Glomerular endothelial cell (primary cell): ENCODE measurements around a stretch of chr4.

DNA sequence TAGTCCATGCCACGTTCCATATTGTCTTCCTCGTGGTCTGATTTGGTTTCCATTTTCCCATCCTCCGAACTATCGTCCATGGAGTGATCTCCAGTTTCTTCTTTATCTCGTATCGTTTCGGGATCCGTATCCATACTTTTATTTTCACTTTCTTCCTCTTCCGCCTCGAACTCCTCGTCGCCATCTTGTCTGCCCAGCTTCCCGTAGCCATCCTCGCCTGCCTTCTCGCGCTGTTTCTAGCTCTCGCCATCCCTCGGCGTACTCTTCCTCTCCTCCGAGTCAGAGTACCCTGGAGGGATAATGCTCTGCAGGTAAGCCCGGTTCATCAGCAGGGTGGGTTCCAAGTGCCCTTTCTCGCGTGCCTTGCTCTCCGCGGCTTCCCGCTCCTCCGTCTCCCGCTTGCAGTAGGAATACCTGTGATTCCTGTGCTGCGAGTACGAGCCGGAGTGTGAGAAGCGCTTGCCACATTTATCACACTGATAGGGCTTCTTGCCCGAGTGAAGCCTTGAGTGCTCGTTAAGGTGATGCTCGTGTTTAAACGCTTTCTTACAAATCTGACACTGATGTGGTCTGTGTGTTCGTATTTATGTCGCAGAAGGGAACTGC lies 134.5 kb upstream of the TAPT1 start:
- RAMPAGE, long total RNA, result no peak

- RAMPAGE, long total RNA, result no peak
Measured at GRCh38 chr4:16745847-16746388, 152.5 kb downstream of the LDB2 start.

DNA sequence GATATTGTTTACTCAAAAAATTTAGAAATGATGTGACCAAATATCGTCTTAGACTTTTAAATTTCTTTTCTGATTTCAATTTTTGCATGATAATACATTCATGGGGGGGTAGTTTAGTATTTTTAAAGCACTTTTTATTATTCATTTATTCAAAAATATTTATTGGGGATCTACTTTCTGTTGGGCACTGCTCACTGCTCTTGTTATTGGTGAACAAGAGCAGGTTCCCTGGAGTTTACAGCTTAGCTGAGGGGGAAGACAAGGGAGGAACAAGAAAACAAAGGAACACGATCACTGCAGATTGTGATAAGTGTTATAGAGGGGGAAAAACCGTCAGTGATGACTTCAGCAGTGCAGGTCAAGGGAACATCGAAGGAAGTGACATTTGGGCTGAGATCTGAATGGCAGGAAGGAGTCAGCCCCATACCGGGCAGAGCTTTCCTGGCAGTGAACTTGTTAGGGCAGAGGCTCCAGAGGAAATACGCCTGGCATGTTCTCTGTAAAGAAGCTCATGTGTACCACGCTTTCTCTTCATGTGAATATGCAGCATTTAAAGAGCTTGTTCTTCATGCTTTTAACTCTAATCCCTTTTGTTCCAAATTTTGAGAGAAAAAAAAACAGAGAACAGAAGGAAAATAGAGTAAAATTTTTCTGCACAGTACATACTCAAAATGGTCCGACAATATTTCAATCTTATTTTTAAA lies 78.1 kb downstream of the LDB2 start:
- RAMPAGE, long total RNA, result no peak

GRCh38 chr4:17559335-17559820 lies 17.6 kb upstream of the LAP3 start:
- RAMPAGE, long total RNA, result no peak

GRCh38 chr4:17629963-17630664 lies 15.7 kb downstream of the MED28 start:
- RAMPAGE, long total RNA, result no peak

DNA sequence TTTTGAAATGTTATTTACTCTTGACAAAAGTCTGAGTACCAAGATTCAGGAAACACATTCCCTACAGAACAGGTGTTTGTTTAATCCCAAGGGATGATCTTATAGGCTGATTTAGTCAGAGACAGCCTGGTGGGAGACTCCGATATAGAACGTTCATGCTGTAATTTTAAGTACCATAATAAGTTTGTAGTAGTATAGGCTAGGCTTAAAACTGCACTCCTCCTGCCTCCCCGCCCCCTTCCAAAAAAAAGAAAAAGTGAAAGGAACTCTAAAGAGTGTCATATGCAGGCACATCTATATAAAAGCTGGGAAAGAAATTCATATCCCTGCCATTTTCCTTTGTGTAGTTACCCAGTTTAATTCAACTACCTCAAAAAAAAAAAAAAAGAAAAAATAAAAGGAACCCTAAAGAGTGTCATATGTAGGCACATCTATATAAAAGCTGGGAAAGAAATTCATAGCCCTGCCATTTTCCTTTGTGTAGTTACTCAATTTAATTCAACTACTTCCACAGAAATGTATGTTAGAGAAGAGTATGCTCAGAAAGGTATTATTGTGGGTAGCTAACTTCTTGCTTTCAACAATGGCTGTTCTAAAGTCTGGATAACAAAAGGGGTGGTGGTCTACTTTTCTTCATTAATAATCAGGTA lies 8.2 kb downstream of the DCAF16 start:
- RAMPAGE, long total RNA, result no peak

- RAMPAGE, long total RNA, result no peak
Measured at GRCh38 chr4:17811104-17812128, 637 bp downstream of the NCAPG start.

DNA sequence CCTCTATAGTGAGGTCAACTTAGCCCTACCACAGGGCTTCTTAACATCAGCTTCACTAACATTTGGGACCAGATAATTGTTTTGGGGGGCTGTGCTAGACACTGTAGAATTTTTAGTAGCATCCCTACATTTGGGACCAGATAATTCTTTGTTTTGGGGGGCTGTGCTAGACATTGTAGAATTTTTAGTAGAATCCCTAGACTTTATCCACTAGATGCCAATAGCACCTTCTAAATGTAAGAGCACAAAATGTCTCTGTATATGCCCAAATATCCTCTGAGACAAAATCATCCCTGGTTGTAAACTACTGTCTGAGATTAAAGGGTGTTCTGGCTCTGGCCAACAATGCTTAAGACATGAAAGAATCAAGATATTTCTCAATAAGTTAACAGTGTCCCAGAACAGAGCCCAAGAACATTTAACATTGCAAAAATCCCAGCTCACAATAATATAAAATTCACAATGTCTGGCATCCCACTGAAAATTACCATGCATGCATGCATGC lies 46.8 kb downstream of the NCAPG start:
- RAMPAGE, long total RNA, result no peak

DNA sequence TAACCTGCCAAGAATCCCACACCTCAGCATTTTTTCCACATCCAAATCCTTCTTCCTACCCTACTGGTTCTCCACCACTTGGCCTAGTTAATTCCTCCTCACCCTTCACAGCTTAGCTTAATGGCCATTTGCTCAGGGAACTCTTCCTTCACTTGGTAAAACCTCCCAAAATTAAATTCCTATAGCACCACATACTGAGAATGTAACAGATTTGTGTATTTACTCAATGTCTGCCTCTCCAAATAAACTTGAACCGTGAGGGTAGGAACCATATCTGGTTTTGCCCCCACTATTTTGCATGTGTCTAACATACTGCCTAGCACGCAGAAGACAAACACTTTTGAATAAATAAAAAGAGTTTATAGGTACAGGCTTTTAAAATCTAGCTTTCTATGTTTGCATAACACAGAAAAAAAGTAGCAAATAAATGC lies 55.4 kb downstream of the NCAPG start:
- RAMPAGE, long total RNA, result no peak

DNA sequence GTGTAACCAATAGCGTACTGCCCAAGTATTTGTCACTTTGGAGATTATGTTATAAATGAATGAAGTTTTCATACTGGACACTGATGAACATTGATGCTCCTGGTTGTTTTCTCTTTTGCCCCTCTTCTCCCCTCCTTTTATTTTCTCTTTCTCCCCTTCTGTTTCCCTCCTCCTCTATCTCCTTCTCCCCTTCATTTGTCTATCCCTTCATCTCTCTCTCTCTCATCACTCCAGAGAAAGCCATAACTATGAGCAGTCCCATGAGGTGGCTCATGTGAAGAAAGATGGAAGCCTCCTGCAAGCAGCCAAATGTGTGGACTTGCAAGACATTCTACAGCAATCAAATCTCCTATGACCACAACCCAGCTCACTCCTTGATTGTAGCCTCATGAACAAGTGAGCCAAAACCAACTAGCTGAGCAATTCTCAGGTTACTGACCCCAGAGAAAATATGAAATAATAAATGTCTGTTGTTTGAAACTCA lies 104.2 kb downstream of the NCAPG start:
- RAMPAGE, long total RNA, result no peak

DNA sequence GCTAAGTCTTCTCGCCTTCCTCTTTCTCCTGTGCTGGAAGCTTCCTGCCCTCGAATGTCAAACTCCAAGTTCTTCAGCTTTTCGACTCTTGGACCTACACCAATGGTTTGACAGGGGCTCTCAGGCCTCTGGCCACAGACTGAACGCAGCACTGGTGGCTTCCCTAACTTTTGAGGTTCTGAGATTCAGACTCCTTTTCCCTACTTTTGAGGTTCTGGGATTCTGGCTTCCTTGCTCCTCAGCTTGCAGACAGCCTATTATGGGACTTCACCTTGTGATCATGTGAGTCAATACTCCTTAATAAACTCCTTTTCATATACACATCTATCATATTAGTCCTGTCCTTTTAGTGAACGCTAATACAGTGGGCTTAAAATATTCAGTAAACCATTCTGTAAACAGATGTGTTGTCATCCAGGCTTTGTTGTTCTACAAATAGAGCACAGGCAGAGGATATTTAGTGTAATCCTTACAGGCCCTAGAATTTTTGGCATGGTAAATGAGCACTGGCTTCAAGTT lies 95.1 kb downstream of the LCORL start:
- RAMPAGE, long total RNA, result no peak

DNA sequence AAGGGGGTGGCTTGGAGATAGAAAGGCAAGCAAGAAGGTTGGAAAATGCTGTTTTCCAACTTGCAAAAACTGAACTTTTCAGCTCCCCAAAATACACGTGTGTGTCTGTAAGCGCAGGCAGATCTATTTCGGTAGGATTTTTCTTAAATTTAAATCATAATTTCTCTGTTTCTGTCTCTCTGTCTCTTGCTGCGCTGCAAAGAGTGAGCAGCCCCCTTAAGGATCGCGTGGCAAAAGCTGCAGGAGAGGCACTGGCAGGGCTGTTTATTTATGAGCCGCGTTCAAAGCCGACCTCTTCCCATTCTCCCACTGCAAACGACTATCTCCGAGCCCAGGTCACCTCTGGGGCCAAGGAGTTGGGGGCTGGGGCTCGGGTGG lies 433 bp upstream of the SLIT2 start:
- RAMPAGE, long total RNA, result no peak

DNA sequence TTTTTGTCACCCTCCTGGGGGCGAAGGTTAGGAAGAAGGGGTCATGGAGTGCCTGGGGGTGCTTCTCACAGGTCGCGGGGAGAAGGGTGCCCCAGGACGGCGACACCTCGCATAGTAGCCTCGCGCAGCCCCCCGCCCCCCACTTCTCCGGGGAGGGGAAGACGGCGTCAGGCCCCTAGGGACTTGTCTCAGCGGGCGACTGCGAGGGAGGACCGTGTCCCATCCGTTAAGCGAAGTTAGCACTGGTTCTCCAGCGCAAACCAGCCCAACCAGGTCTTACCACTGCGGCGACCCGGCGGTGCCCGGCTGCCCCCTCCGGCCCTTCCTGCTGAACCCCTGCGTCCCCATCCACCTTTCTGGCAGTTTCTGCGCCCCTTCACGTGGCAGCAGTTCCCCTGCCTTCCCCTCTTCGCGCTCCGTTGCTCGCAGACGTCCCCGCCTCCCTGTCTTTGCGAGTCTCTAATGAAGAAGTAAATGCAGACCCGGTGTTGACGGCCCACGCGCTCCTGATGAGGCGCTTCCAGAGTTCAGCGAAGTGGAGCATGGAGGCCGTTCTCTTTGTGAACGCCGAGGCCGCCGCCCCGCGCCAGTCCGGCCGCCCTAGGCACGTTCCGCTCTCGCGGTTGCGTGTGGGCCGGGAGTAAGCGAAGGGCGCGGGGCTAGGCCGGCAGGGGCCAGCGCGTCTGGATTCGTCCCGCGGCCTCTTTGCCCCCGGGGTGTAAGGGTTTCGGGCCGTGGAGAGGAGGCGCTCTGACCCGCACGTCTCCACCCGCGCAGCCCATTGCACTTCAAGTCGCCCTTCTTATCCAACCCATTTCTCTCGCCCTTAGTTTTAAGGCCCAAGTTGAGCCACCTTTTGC lies 3.0 kb downstream of the SLIT2 start:
- RAMPAGE, long total RNA, result no peak

GRCh38 chr4:20589266-20589753 lies 110.9 kb upstream of the PACRGL start:
- RAMPAGE, long total RNA, result no peak

DNA sequence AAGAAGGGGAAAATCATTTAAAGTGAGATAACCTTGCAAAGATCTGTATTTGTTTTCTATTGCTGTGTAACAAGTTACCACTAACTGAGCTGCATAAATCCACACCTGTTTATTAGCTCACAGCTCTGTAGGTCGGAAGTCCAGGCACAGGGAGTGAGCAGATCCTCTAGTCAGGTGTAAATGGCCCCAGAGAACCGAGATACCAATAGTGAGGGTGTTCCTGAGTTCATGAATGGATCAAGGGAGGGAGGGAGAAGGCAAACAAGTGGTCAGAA lies 25.2 kb downstream of the ADGRA3 start:
- RAMPAGE, long total RNA, result no peak

DNA sequence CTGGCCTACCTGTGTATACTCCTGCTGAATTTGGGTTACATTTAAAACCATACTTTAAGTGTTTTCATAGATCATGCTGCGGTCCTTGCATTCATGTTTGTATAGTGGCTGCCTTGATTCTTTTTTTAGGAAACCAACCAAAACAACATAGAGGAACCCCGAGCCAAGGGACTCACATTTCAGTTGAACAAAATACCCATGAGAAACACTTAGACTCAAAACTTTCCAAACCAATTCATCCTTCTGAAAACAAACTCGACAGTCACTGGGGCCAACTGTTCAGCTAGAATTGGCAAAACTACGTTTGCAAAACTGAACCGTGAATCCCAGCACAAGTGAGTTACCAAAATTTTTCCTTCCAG lies 1.4 kb downstream of the ADGRA3 start:
- RAMPAGE, long total RNA, result no peak

GRCh38 chr4:22692450-22693258 lies 176.8 kb upstream of the ADGRA3 start:
- RAMPAGE, long total RNA, result no peak

DNA sequence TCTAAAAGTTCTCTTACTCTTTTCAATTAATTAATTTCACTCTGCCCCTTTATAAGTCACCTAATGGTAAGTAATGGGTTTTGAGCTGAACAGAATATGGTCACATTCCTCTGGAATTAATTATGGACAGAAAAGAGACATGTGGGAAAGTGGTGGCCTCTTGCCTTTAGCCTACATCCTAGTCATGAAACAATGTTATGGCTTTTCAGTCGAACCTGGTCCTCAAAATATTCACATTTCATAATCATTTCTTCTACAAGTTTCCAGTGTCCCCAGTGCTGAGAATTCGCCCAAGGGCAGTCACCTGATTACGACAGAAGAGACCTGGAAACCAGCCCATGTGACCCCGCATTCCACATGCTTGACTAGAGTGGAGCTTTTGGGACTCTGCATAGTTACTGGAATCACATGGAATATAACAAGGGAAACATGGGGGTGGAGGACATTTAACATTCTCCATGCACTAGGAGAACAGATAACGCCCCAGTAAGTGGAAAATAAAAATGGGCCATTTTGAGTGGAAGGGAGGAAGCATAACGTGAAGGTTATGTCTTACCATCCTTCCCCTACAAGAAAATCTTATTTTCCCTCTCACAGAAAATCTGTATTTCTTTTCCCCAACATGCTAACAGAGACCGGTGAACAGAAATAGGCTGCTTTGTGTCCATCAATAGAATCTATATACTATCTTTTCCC lies 100.1 kb downstream of the PPARGC1A start:
- RAMPAGE, long total RNA, result no peak

GRCh38 chr4:23813489-23814698 lies 76.0 kb downstream of the PPARGC1A start:
- RAMPAGE, long total RNA, result no peak

DNA sequence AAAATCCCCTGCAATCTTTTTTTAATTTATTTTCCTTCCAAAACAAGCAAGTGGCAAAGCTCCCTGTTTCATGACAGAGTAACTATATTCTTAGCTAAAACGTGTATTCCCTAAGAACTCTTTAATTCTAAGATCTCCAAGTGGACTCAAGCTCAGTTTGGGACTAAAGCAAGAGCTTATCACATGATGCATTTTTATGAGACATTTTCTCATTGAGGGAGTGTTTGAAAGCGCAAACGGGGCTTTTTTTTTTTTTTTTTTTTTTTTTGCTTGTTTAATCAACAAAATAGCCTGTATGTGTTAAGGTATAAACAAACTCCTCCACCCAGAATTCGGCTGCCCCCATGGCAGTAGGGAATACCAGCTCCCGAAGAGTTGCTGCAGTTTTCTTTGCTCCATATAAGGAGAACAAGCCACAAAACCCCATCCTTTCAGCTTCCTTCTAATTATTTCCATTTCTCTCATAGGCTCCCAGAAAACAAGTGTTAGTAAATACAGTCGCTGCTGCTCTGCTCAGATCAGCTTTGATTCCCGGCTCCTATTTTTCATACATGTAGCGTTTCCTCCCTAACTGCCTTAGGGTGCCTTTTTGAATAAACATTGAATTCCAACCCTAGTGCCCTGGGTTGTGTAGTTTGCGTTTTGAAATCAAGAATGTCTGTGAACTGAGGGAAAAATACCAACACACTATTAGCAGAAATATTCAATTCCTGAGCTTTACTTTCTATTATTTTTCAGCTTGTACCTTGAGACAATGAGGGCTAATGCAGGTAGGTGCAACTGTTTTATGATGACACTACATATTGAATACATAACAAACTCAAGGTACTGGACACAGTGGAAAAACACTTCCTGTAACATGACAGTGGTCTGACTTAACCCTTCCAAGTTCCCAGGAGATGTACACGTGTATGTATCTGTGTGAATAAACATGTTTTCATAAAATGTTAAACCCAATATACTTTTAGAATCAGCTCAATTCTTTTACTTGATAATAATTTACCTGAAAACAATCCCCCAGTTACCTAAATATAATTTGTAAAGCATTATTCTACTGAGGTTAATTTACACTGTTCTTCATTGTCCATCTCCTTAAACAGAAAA lies 865 bp upstream of the PPARGC1A start:
- RAMPAGE, long total RNA, result no peak